Retinal pigment epithelial cell (primary cell): ENCODE measurements around a stretch of chr7.

GRCh38 chr7:35729021-35729915 is 34.3 kb upstream of the HERPUD2 start:
- RRBS, result no CpG with 5 or more reads among the region's 3 CpGs

DNA sequence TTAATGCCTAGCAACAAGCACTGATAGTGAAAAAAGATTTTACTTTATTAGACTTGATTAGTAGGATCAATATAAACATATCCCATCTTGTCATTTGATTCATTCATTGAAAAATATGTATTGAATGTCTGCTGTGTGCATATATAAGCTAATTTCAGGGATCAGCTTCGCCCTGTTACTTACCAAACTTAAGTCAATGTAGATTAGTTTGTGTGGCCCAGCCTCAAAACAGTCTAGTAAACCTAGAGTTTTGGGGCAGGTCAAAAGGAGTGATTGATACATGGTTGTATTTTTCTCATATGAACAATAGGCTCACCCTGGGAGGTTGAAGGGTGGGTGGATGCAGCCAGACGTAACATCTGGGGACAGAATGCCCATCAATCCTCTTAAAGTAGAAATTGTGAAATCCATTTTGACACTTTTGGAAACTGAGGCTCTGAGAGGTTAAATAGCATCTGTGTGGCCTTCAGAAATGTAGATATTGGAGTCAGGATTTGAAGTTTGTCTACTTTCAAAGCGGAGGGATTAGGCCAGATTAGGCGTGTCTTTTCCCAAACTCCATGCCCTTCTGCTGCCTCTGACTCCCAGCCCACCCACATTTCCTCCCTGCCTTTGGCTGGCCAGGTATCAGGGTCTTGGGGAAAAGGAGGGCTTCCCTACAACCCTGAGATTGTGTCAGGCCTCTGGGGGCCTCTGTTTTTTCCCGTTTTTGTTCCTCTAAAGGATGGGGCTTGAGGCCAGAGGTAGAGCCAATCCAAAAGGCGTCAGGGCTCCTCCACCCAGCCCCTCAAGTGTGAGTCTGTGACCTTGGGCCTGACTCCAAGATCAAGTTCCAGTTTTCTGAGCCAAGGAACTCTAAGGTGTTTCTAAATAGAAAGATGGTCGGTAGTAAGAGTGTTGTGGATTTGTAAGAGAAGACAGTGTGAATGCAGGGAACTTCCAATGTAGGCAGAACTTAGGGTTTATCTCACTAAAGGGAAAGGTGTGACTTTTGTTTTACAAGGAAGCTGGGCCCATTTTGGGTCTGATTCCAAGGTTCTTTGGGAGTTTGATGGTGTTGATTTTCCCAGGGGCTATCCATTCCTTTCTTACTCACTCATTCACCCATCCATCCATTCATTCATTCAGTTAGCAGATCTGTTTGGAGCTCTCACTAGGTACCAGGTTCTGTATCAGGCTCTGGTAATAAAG is 6.4 kb downstream of the EEPD1 start:
- RRBS, result no CpG with 5 or more reads among the region's 7 CpGs

DNA sequence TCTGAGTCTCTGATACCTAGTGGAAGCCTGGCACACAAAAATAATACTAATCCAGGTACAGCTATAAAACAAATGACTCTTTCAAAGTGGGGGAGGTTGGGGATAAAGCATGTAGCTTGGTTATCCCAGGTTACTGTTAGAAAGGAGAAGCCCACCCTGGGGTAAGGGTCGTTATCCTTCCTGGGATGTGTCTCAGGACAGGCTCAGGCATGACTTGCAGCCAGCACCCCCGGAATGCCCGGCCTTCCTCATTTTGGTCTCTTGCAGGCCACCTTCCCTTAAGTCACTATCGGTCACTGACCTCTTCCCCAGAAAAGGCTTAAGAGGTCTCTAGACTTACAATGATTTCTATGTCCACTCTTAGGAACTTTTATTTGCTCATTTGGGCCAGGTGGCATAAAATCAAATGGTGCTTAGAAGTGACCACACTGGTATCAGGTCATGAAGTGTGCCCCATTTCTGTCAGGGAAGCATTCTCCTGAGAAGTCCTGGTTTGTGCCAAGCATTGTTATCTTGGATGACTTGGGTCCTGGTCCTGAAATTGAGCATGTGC is 37.7 kb downstream of the EEPD1 start:
- RRBS, result no CpG with 5 or more reads among the region's 4 CpGs

- RRBS, result no CpG with 5 or more reads among the region's 11 CpGs
These were observed 105.4 kb downstream of the EEPD1 start for GRCh38 chr7:36258410-36258895.

GRCh38 chr7:36443674-36443905 is 53.9 kb downstream of the ANLN start:
- RRBS, result no CpG with 5 or more reads among the region's 2 CpGs

DNA sequence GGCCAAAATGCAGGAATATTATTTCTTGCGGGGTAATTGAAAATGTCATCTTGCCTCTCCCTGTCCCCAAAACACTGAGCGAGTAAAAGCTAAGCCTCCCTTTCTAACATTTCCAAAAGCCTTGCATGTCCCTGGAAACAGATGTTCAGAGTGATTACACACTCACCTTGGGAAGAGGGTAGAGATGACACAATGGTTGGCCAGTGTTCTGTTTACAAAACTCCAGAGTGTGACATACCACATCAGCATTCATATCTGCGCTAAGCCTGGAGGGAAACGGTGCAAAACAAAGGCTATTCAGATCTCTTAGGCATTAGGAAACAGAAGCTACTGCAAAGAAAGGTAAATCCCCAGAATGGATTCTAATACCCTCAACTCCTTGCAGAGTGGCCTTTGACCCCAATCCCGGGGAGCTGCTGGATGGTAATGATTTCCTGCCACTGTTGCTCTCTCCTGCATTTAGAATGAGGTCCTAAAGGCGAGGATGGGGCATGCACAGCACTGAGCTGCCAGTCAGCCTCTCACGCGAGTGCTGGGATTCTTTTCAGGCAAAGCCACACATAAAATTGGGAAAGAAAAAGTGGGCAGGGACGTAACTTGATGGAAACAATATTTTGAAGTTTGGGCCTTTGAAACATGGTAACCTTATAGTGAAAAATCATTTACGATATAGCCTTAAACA is 65.2 kb downstream of the AOAH start:
- RRBS, result no CpG with 5 or more reads among the region's 10 CpGs

GRCh38 chr7:36790205-36790779 is 66.0 kb upstream of the AOAH start:
- RRBS, result no CpG with 5 or more reads among the region's 12 CpGs

GRCh38 chr7:37201485-37202057 is 247.1 kb downstream of the ELMO1 start:
- RRBS, result no CpG with 5 or more reads among the region's 5 CpGs

DNA sequence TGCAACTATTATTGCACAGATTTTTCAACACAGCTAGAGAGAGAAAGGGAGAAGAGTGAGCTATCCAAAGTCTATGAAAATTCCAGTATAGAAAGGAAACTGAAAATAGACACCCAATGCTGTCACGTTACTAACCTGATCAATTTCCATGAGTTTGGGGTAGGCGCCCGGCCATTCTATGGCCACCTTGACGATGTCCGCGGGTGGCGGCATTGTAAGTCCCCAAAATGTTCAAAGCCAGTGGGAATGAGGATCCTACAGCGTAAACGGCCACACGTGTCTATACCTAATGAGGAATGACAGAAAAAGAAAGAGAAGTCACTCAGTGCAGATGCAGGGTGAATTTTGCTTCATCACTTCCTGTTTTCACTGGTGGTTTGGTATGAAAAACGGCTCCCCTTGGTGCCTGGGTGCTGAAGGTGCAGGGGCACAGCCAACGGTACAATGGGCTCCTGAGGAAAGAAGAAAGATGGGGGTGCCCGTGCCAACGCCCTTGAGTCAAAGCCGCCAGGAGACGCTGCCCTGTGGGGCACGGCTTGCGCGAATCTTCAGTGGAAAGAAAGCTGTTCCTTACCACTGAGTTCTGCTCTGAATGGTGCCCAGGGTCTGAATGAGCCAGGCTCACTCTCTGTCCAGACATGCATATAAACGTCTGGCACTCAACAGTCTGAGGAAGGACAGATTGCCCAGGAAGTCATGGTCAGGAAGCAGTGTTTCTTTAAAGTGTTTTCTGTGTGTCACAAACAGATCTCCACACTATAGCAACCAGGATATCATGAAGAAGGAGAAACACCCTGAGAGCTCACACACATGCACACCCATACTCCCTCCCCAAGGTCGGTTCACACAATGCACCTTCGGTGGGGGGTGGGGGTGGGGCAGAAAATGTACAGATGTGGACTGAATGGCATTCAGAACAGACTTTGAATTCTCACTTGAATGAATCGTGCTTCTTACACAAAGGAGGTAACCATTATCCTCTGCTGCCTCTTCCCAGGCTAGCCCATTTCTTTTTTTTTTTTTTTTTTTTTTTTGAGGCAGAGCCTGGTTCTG is 105.9 kb downstream of the ELMO1 start:
- RRBS, result no CpG with 5 or more reads among the region's 23 CpGs

GRCh38 chr7:37392154-37392377 is 56.6 kb downstream of the ELMO1 start:
- RRBS, result no CpG with 5 or more reads among the region's 2 CpGs

GRCh38 chr7:37408845-37409193 is 39.8 kb downstream of the ELMO1 start:
- RRBS, result no CpG with 5 or more reads among the region's 5 CpGs

DNA sequence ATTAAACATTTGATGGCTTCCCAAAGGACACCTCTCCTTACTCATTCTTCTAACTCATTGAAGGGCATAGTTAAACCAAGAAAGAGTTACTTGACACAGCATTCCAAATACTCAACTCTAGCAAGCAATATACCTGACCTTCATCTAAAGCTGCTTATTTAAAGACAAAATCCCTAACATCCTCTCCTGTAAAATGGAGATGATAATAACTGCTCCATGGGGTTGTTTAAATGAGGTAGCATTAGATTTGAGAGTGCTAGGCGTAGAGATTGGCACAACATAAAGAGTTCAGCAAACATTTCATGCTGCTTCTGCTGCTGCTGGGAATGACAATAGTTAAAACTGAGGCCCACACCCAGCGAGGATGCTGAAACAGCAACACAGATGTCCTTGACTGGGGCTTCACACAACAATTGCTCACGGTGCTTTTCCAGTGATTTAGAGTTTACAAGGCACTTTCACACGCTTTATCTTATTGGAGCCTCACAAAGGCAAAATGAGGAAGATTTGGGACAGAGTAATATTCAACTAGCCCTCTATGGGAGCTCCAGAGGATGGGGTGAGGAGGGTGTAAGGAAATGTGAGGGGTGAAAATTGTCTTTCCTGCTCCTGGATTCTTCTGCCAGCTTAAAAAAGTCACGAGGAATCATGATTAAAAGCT is 65.4 kb upstream of the ELMO1 start:
- RRBS, result no CpG with 5 or more reads among the region's 5 CpGs

GRCh38 chr7:37977223-37977668 is 56.8 kb downstream of the EPDR1 start:
- RRBS, result no CpG with 5 or more reads among the region's 3 CpGs

DNA sequence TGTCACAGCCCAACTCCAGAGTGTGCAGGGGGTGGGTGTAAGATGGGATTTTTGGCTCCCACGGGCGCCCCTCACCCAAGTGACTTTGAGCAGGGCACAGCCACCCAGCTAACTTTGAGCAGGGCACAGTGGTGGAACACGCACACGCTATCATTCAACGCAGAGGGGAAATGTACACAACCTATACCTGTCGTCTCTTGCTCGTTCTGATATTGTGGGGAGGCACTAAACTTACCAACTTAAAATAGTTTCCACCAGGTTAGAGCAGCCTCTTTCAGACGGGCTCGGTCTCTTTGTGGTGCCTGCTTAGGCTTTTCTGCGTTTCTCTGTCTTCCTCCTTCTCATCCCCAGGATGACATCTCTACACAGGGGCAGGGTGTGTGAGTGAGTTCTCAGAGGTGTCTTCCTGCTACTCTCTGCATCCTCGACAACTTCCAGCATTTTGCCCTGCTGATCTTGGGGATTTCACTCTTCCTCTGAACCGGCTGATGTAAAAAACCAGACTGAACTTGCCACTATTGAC is 126.4 kb downstream of the STARD3NL start:
- RRBS, result no CpG with 5 or more reads among the region's 12 CpGs

- RRBS, result no CpG with 5 or more reads among the region's 20 CpGs
These were observed 35.7 kb downstream of the POU6F2 start for GRCh38 chr7:39013298-39013956.

DNA sequence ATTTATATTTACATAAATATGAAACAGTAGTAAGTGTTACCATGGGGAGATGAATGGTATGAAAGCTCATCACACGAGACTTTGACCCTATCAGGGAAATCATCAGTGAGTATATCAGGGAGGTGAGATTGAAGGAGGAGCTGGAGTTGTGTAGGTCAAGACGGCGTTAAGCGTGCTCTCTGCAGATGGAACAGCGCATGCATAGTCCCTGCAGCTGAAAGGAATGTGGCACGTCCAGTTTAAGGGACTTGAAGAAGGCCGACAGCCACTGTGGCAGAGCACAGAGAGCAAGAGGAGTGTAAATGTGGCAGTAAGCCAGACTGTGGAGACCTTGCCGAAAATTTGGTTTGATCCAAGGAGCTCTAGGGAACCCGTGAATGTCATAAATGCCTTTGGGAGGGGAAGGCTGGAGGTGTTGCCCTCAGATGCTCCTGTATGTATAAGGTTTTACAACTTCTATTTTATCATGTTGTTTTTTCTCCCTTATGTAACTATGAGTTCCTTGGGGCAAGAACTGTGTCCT is 39.0 kb downstream of the POU6F2 start:
- RRBS, result no CpG with 5 or more reads among the region's 9 CpGs

- RRBS, result no CpG with 5 or more reads among the region's 7 CpGs
These were observed 1.1 kb upstream of the RALA start for GRCh38 chr7:39622246-39622759.

DNA sequence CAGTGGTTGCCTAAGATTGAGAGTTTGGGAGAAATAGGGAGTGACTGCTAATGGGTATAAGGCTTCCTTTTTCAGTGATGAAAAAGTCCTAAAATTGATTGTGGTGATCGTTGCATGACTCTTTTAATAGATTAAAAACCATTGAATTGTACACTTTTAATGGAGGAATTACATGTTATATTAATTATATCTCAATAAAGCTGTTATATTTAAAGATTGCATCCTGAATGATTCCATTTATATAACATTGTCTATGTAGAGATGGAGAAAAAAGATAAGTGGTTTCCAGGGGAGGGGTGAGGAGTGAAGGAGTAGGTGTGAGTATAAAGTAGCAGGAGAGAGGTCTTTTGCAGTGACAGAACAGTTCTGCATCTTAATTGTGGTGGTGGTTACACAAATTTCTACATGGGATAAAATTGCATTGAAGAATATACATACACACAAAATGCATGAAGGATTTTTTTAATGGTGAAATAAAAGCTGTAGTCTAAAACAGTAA is 102.3 kb downstream of the RALA start:
- RRBS, result no CpG with 5 or more reads among the region's 1 CpG

GRCh38 chr7:39833076-39833618 is 116.9 kb upstream of the CDK13 start:
- RRBS, result under 1% methylated on average over 12 of the region's 63 CpGs

GRCh38 chr7:39978348-39979260 is 28.5 kb downstream of the CDK13 start:
- RRBS, result no CpG with 5 or more reads among the region's 5 CpGs